Parotid gland (tissue), 1 donor: ENCODE data around the genes ELMOD2 and GYPA.

GRCh38 chr4:140239214-140239836, 85.3 kb upstream of the MAML3 start:
- PRO-cap: no peak

DNA sequence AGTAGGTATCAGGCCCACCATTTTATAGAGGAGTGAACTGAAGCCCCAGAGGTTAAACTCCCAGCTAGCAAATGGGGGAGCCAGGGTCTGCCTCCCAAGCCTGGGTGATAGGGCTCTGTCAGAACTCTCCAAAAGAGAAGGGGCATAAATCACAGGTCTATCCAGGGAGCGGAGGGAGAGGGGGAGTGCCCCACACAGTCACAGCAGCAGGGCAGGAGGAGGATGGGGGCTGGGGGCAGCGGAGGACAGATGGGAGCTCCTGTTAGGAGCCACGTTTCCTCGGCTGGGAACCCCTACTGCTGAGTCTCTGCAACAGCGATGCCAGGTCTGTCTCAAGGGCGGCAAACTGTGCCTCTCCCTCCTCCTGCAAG, 98.0 kb upstream of the MAML3 start:
- PRO-cap: no peak

GRCh38 chr4:140267377-140268157, 105.9 kb upstream of the SCOC start:
- PRO-cap: no peak

- PRO-cap: no peak
Measured at GRCh38 chr4:140342967-140343928, 30.2 kb upstream of the SCOC start.

- PRO-cap: bidirectional peak, plus-strand start at chr4:140524218, minus-strand start at chr4:140524079
Measured at GRCh38 chr4:140523646-140524888, at the start of gene ELMOD2. TSS of gene ELMOD2 (plus strand) at chr4:140524168.

GRCh38 chr4:140642462-140642810, 73.7 kb upstream of the UCP1 start:
- PRO-cap: no peak

DNA sequence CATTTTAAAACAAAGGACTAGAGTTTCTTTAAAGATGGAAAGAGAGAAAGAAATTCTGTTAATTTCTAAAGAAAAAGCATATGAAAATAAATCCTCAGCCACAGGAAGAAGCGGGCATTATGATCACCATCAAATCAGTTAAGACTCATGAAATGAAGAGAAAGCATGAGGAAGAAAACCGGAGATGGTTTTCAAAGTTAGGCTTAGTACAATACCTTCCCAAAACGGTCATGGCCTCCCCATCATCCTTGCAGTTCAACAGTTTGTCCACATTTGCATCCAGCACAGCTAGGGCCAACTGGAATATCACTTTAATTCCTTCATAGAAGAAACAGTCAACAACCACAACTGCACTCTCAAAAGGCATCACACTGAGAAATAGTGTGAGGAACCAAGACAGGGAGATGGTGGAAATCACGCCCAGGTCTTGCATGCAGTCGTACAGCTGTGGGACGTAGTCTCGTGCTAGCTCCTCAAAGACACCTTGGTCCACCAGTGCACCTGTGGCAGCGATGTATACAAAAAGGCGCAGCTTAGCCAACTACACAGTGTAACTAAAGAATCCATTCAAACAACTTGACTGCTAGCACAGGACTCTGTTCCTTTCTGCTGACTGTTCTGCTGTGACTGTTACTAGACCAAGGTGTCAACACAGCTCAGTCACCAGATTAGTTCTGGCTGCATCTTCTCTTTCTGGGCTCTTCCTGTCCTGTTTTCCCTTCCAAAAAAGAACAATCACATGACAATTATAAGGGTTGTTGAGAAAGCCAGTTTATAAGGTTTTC, 88.7 kb upstream of the UCP1 start:
- PRO-cap: no peak

GRCh38 chr4:141002530-141003101, 130.7 kb downstream of the RNF150 start:
- PRO-cap: no peak

- PRO-cap: no peak
Measured at GRCh38 chr4:141027247-141027864, 105.9 kb downstream of the RNF150 start.

DNA sequence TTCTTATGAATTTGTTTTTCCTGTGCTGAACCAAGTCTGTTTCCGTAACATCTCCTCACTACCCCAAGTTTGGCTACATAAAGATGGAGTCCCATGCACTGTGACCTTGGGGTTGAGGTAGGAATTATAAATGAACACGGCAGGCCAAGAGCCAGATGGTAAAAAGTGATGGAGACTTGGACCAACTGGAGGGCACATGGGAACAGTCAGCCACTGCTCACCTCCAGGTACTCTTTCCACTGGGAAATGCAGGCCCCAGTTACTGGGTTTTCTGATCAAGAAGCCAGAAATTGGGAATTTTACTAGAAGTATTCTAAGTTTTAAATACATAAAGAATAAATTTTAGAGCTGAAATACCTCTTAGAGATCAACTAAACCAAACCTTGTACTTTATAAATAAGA, 6.8 kb downstream of the RNF150 start:
- PRO-cap: no peak

- PRO-cap: unidirectional peak, plus-strand start at chr4:141132917
Measured at GRCh38 chr4:141132065-141133048, 912 bp downstream of the RNF150 start.

DNA sequence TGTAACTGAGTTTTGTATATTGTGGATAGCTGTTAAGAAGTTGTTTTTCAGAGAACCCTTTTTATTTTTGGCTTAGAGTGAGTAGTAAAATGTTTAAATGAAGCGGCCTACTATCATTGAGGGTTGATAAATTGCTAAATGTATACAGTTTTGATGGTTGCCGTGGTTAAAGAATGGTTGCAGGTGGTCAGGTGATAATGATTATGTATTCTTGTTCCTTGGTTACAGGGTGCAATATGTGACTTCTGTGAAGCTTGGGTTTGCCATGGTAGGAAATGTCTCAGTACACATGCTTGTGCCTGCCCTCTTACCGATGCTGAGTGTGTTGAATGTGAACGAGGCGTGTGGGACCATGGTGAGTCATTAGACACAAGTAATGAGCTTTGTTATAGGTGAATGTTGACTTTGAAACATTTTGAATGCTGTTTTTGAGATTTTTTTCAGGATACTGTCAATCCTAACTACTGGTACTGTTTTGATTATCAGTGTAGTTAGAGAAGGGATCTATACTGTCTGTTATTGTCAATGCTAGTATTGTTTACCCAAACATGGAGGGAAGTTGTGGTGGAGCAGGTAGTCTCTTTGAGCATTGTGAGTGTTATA, 8.7 kb downstream of the ZNF330 start:
- PRO-cap: no peak

DNA sequence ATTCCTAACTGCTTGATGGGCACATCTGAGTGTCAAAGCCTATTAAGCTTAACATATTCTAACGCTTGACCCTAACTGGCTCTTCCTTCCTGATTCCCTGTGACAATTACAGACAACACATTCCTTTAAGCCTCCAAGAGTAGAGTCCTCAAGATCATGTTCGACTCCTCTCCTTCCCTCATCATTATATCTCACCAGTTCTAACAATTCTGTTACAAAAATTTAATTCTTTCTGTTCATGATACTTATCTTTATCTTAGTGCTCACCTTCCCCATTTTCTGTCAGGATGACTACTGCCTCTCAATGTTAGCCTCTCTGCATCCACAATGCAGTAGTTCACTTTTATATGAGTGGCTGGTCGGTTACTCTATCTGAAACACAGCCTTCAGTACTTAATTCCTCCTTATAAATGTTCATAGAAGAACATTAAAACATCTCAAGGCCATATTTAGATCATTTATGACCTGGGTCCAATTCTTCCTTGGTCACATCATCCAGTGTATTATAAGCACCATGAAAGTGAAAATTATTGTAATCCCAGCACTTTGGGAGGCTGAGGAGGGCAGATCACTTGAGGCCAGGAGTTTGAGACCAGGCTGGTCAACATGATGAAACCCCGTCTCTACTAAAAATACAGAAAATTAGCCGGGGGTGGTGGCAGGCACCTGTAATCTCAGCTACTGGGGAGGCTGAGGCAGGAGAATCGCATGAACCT, 560.1 kb downstream of the IL15 start:
- PRO-cap: no peak

GRCh38 chr4:142403976-142404623, 442.0 kb downstream of the INPP4B start:
- PRO-cap: no peak

- PRO-cap: no peak
Measured at GRCh38 chr4:142560463-142560905, 285.6 kb downstream of the INPP4B start.

DNA sequence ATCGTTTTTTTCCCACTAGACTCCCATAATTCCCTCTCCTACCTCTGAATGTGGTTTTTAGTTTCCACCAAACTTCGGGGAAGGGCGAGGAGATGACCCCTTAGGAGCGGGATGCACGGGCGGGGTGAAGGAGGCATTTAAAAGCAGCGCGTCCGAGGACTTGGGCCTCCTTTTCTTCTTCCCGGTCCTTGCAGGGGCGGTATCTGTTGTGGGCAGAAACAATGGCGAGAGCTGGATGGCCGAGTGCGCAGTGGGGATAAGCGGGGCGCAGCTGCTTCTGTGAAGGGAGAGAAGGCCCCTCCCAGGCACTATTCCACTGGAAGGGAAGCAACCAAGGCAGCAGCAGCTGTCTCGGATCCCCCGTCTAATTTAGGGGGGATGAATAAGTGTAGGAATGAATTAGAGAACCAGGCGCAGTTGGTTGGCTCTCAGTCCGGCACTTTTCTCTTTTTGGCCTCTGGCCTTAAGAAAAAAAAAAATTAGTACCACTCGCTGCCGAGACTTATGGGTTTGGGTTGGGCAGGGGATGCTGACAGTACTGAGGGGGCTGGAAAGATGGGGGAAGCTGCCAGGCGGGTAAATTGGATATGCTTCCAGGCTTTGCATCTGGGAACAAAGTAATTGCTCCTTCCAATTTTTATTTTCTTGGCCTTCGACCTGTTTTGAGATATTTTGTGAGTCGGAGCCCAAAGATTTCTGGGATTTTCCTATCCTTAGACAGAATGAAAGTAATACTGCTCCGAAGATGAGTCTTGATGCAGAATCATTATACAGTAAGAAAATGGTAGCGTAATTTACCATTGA, 1.1 kb downstream of the SMARCA5 start:
- PRO-cap: bidirectional peak, plus-strand start at position 221 of the sequence, minus-strand start at position 258 of the sequence; unidirectional peak, minus-strand start at position 452 of the sequence

DNA sequence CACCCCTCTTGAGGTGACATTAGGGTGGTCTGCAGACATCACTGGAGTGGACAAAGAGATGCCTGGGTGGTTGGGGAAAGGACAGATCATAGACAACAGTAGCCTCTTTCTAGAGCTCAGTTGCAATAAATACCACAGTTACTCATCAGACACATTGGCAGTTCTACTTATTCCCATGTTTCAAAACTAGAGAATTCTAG, 44.1 kb downstream of the SMARCA5 start:
- PRO-cap: no peak

DNA sequence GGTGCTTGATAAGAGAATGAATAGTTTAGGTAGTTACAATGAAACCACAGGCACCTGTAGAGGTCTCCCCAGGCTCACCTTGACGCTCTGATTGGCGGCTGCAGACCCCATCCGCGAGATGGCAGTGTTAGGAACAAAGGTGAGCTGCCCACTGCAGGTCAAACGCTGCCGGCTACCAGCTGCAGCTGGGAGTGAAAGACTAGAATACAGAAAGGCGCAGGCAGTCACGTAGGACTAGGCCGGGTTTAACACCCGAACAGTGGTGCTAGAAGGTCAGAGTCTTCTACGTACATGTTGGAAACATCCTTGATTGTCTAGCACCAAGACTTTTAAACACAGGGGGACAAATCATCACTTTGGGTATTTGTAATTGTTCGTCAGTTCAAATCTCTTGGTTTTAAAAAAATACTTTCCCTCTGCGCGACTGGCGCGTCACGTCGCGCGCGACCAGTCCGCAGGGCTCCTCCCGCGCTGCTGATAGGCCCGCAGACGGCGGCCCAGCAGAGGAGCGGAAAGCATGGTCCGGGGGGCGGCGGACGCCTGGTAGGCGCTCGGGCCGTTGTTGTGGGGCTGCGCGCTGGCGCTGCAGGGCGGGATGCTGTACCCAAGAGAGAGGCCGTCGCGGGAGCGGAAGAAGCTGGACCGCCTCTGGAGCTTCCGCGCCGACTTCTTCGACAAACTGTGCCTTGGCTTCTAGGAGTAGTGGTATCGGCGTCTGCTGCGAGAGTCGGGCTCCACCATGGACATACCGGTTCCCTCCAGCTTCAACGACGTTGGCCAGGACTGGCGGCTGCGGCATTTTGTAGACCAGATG, 45.7 kb downstream of the SMARCA5 start:
- PRO-cap: no peak

GRCh38 chr4:144140464-144140811, at the start of gene GYPA:
TSS of gene GYPA (minus strand) at chr4:144140718.
- PRO-cap: no peak

GRCh38 chr4:145559964-145560489, 59.2 kb upstream of the MMAA start:
- PRO-cap: no peak